ENCODE results near the genes SLC2A13 and GXYLT1.

GRCh38 chr12:32107263-32107669, 619 bp downstream of the BICD1 start:
- PRO-cap, 2 experiments = no peak in any of the 2 experiments

DNA sequence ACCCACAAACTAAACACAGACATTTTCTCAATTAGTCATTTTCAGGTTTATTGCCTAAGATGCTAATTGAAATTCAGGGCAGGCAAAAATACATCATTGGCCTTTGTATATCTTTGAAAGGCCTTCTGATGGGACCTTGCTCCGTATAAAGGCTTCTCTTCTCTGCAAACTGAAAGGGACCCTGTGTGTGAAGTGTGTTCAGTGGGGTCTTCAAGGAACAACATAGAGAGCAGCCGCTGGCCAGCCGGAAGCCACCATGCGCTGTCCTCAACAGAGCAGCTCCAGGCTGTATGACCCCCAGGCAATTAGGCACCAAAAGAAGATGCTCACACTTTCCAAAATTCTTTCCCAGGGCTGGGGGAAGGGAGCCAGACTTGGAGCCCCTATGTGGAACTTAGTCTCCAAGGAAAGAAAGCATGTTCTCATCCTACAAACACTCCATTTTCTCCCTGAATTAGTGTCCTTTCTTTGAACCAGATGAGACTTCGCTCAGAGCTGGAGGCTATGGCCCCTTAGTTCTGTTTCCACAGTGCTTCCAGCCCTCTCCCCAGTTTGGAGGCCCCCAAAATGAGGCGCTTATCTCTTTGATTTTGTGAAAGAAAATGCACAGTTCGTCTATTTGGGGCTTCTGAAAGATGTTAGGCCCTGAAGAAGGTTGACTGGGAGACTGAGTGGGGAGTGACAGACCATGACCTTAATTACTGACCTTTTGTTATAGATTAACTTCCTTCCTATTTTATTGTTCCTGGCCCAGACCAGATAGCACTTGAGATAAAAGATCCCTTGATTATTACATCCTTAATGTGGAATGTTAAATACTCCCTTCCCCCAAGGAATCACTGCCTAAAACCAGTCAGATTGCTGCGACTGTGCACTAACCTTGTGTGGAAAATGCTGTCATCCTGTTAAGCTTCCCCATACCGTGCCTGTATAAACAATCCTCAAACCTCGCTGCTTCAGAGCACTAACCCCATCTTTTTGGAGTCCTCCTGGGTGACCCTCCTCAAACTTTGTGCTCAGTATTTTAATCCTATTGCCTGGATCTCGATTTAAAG, 128.3 kb upstream of the FGD4 start:
- PRO-cap, 2 experiments = no peak in any of the 2 experiments

DNA sequence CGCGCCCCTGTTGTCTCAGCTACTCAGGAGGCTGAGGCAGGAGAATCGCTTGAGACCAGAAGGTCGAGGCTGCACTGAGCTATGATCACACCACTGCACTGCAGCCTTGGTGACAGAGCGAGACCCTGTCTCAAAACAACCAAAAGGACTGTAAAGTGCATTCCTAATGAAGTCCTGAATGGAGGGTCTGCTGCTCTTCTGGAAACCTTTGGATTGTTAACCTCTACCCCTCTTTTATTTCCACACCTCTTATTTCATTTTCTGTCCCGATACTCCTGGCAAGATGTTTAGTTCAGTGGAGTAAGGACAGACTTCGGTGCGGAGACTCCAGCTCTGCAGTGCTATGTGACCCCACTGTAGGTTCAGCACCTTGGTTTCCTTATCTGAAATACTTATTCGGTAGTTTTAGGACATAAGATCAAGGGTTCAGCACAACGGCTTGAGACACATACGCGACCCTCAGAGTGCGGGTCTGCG, 663 bp upstream of the FGD4 start:
- PRO-cap, 2 experiments = no peak in any of the 2 experiments

DNA sequence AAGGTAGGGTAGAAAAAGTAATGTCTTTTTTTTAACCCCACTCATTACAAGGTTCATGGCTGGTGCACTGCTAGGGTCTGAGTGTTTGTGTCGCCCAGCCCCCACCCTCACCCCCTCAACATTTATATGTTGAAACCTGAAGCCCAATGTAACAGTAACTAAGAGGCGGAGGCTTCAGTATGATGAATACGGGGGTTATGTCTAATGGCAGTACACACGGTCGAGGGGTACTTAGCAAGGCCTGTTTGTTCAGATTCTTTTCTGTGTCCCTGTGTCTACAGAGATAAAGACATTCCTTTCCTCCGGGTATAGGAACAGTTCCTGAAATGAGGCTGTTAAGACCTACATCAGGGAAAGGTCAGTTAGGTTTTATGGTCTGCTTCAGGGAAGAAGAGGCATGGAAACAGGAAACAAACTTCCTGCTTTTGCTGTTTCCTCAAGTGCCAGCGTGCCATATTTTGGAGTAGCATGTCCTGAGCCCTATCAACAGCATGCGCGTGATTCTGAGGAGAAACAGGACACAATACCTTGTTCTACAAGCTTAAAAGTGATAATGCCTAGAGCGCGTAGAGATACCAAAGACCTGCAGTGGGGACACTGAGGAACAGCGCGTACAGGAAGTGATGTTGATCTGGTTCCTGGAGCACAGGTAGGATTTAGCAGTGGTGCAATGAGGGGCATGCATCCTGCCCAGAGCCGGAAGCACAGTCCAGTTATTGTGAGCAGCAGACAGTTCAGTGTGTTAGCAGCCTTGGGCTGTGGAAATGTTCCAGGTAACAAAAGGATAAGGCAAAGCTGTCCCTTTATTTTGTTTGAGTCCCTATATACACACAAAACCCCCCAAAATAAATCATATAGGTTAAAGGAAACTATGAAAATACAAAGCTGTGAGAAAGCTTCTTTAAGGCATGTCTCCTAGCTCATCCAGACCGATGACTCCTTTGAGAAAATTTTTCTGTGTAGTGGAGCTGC, 47.2 kb downstream of the FGD4 start:
- PRO-cap, 2 experiments = no peak in any of the 2 experiments

DNA sequence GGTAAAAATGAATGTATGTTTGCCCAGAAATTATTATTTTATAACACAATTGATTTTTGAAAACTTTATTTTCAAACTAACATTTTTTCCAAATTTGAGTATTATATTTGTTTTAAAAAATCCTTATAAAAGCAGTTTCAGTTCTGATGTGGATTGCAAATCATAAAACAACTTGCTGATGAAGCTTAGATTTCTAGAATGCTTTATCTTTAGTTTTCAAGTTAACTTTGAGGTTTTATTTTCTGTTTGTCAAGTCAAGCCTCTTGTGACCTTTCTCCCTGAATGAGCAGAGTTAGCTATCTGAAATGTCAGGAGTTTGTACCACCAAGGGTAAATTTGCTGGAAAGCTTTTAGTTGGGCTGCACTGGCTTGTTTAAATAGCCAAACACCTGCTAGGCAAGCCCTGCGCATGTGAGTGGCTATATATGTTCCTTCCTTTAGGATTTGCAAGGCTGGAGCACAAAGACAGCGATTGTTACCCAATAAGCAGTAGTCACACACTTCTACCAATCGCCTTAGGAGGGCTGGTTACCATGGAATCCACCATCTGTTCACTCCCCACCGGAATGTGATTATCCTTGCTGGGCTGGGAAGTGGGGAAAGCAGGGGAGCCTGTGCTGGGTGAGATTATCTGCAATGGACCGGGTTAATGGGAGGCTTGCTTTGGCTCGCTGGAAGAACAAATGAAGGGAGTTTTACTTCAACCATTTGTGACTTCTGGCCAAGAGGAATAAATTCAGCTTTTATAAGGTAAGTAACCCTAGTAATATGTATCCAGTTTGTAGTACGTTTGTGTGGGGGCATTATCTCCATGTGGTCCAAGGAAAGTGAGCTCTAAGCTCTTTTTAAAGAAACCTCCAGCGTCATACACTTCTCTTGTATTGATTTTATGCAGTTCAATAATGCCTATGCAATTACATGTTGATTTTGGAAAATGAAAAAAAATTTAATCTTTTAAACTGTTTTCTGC, 102.5 kb downstream of the FGD4 start:
- PRO-cap, 2 experiments = peak in 1 of 2 experiments; most common plus-strand start position 581 of the sequence (in 1)

DNA sequence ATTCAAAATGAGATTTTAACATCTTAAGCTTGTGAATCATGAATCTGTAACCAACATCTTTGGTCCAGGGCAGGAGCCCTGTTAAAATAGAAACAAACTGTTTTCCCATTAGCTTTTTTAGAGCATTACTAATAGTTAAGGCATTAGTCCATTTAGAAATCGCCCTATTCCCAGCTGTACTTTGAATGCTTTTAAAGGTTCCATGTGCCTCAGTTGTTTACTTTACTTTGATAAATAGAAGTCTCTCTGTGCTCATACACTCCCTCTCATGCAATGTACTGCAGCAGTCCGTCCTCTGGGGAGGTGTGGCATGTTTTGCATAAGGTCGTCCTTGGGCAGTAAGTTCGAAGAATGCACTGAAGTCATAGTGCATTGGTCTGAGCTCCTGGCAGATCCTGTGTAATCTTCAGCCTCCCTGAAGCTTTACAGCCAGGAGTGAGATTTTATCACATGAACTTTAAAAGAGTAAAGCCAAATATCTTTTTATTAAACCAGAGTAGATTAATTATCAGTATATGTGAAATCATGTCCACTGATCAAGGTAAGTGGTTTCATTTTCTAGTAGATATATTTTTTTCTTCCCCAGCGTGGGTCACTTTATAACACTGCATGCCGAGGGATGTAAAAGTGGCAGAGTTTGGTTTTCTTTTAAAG, 134.7 kb downstream of the FGD4 start:
- PRO-cap, 2 experiments = peak in 1 of 2 experiments; most common plus-strand start position 365 of the sequence (in 1)

DNA sequence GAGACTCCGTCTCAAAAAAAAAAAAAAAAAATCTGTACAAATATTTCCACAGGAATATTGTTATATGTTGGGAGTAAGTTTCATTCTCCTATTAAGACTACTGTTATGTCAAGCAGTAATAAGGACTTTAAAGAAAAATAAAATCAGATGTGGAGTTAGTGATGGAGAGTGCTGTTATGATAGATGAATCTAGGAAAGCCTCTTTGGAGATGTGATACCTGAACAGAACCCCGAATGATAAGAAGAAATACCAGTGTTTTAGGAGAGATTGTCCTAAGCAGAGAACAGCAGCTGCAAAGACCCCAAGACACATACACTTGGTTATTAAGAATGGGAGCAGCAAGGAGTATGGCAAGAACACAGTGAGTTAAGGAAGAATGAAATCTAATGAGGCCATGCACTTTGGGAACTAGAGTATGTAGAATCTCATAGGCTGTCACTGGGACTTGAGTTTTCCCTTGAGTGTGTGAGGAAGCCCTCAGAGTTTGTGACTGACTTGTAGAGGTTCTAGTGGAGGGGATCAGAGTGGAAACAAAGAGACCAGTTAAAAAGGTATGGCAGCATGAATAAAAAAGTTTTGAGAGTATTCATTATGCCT, 98.1 kb upstream of the DNM1L start:
- PRO-cap, 2 experiments = no peak in any of the 2 experiments

- PRO-cap, 2 experiments = no peak in any of the 2 experiments
These were observed 92.8 kb upstream of the DNM1L start for GRCh38 chr12:32586191-32586782.

- PRO-cap, 2 experiments = peak in 2 of 2 experiments; most common minus-strand start chr12:32727507 (in 2)
These were observed 28.4 kb downstream of the YARS2 start for GRCh38 chr12:32727100-32727957.

DNA sequence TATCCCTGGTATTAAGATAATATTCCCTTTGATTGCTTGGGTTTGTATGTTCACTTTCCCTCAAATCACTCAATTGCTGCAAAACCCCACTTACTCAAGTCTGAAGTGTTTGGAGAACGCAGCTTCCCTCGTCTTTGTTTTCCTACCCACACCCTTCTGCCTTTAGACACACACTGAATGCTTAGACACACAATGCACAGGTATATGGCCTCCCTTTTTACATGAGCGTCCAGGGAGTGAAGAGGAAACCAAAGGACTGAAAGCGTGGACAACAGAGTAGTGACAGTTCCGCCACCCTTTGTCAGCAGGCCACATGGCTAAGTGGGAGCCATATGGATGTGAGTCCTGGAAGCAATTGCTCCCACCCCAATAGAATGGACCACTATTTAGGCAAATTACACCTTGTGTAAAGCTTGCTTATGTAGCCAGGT, 1.3 kb upstream of the PKP2 start:
- PRO-cap, 2 experiments = no peak in any of the 2 experiments

GRCh38 chr12:39424757-39425664, 17.9 kb downstream of the KIF21A start:
- PRO-cap, 2 experiments = no peak in any of the 2 experiments

DNA sequence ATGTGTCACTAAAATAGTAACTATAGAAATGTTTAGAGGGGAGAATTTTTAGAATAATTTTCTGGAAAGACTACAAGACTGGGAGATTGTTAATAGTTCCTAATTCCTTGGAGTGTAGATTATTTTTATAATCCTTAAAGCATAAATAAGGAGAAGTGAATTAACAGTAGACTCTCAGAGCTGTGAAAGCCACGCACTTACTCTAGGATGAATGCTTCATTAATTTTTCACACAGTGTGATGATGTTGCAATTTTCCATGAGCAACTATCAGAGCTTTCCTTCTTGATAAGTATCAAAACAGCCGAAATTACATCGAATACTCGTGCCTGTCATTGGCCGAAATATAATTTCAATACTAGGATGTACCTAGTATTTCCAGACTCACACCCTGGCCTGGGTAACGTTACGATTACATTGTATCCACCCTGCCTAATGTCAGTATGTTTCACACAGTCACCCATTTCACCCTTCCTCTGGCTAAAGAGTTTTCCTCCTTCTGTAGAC, 1.1 kb downstream of the KIF21A start:
- PRO-cap, 2 experiments = no peak in any of the 2 experiments

DNA sequence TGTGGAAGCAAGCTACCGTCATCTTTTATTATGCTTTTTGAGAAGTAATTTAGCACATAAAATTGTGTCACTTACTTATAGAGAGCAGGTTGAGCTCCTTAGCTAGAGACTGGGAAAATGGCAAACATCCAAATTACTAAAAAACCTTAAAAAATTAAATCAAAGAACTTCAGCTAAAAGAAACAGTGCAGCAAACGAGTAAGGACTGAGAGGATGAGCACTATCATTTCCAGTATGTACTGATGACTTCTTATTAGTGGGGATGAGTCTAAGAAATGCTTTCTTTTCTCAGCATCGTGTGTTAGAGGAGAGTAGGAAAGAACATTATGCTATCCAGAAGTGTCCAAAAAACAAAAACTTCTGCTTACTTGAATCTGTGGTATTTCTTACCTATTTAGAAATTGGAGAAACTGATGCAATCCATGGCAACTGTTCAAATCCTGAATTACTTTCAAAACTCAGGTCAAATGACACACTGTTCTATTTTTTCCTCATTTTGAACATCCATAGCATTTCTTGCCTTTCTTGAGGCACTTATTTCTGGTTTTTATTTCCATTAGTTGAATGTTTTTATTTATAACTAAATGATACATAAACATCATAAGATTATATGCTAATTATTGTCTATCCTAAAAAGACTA, 23.7 kb downstream of the ABCD2 start:
- PRO-cap, 2 experiments = no peak in any of the 2 experiments

GRCh38 chr12:40105389-40106513, at the start of gene SLC2A13:
Gene SLC2A13 (minus strand): TSS chr12:40106081.
- PRO-cap, 2 experiments = peak in 2 of 2 experiments; most common plus-strand start chr12:40105648 (in 1); most common minus-strand start chr12:40106056 (in 2)

- PRO-cap, 2 experiments = no peak in any of the 2 experiments
These were observed 132.3 kb upstream of the CNTN1 start for GRCh38 chr12:40559980-40560383.

DNA sequence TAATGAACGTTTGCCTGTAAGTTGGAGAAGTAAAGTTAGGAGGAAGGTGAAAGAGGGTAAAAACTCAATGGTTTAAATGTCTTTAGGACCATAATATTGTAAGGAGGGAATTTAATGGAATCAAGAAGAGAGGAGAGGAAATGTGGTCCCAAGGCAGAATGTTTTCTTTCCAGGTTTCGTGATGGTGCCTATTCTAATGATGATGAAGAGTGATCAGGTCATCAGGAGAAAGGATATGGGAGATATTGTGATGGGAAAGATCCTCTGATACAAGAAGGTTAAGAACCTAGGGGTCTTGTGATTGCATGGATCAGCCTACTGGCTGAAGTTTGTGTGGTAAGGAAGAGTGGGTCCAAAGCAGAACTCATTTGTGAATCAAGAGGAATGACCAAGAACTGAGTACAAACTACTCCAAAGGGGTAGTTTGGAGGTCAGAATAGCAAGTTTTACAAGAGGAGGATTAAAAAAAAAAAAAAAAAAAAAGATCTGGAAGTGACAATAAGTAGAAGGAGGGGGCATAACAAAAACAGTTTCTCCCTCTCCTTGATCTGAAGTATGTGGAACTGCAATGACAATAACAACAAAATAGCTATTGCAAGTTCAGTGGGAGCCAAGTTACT, 144.3 kb downstream of the PDZRN4 start:
- PRO-cap, 2 experiments = no peak in any of the 2 experiments

DNA sequence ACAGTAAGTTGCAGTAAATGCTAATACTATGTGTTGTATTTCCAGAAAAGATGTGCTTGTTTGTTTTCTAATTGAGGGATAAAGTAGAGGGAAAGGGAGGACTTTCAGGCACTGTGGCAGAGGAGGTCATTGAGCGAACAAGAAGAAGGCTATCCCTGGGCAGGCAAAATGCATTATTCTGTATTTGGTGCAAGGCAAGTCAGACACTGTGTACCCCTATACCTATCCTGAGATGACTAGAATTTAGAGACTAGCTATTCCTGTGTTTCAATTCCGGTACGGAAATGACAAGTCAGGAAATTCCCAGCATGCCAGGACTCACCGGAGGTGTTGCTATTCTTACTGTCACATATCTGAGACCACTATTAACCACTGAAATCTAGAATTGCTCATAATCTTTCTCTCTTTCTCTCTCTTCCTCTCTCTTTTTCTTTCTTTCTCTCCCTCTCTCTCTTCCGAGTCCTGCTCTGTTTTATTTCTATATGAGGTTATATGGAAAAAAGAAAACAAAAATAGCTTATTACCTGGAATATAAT, 297.1 kb downstream of the PDZRN4 start:
- PRO-cap, 2 experiments = no peak in any of the 2 experiments

GRCh38 chr12:41918012-41918437, 226.6 kb downstream of the GXYLT1 start:
- PRO-cap, 2 experiments = no peak in any of the 2 experiments

- PRO-cap, 2 experiments = peak in 2 of 2 experiments; most common plus-strand start chr12:42144987 (in 2); most common minus-strand start chr12:42144700 (in 2)
These were observed at the start of gene GXYLT1 for GRCh38 chr12:42144175-42145150. Gene GXYLT1 (minus strand): TSS chr12:42144874.

DNA sequence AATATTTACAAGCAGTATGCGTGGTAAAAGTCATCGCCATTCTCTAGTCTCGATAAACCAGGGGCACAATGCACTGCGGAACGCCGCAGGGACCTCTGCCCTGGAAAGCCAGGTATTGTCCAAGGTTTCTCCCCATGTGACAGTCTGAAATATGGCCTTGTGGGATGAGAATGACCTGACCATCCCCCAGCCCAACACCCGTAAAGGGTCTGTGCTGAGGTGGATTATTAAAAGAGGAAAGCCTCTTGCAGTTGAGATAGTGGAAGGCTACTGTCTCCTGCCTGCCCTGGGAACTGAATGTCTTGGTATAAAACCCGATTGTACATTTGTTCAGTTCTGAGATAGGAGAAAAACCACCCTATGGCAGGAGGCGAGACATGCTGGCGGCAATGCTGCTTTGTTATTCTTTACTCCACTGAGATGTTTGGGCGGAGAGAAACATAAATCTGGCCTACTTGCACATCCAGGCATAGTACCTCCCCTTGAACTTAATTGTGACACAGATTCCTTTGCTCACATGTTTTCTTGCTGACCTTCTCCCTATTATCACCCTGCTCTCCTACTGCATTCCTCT, 62.1 kb downstream of the PPHLN1 start:
- PRO-cap, 2 experiments = no peak in any of the 2 experiments

Measured in Colon Carcinoma Metastatic in the Lung (tissue), 2 donors.